ENCODE data around the genes GH1 and ERN1.

DNA sequence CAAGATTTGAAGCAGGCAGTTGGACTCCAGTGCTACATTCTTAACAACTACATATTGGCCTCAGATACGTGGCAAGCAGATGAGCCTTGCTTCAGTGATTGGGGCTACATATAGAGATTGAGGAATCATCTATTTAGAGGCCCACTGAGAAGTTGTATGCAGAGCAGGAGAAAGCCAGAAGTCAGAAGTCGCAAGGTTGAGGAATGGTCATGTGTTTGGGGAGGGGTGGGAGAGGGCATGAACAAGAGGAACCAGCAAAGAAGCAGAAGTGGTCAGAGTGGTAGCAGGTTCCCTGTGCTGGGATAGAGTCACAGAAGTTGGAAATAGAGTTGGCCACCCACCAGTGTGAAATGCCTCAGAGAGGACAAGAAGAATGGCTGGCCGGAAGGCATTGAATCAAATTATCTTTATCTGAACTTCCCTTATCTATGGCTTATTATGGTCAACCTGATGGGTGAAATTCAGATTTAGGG, 19.4 kb downstream of the MAP3K3 start:
- RRBS = no CpG with 5 or more reads among the region's 3 CpGs

DNA sequence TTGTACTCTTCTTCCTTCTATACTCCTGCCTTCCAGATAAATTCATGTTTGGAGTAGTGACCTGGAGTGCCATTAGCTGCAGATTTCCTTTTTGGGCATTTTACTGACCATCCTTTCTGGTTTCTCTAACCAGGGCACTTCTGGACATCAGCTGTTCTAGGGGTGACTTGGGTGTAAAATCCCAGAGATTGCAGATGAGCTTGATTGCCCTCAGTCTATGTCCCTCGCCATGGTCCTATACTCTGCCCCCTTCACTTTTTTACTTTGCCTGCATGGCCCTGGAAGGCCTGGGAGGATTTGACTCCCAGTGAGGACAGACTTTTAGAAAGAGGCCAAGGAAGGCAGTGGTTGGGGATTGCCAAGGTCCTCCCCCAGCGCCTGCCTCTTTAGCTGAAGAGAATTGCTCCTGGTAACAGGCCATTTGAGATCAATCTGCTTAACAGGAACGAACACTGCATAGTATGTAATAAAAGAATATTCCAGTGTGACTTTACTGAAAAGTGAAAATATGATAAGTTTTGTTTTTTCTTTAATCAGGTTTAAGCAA, 16.6 kb downstream of the LIMD2 start:
- RRBS = no CpG with 5 or more reads among the region's 3 CpGs

DNA sequence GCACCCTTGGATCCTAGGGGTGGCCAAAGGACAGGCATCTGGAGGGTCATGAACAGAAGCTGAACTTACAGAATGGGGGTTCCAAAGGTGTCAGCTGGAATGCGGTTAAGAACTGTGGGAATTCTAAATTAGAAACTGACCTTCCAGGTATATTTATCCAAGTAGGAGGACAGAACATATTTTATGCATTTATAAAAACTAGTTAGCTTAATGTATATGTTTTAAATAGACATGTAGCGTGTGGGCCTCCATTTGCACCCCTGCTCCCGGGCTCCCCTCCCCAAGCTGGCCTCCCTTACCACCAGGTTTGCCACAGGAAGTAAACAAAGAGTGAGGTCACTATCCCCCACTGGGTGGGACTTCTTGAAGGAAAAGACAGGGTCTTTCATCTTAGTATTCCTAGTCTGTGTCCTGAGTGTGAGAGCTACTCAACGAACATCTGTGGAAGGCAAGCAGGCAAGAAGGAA, 6.3 kb upstream of the LIMD2 start:
- RRBS = no CpG with 5 or more reads among the region's 4 CpGs

DNA sequence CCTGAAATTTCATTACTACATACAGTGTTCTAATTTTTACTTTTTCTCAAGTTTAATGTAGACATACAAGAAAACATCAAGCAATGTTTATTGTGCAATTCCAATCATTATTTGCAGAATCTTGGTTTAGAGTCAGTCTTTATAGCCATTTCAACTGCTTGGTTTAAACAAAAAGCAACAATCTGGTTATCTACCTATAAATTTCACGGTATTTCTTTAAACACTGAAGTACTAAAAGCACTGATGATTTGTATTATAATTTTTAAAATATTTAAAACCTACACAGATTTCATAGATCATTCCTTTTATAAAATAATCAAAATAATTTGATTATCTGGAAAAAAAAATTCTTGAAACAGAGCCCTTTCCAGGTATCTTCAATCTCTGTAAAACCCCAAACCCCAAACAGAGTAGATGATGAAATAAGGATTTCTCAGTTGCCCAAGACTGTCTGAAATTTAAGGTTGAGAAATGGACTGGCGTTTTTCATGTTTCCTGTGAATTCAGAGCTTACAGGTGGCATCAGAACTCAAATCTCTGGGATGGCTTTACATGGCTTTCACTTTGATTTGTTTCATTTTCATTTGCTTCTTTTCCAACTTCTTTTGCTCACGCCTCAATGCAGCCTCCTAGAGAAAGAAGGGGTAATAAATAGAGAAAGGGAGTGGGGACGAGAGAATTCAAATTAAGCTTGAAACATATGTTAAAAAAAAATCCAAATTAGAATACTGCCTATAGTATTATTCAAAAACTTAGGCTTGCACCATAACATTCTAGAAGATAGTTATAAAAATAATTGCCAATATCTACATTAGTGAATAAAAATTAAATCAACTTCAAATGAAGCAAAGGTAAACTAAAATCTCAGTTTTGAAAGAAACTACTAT, 5.0 kb upstream of the STRADA start:
- RRBS = no CpG with 5 or more reads among the region's 4 CpGs

GRCh38 chr17:63831202-63832345, 4.1 kb upstream of the FTSJ3 start:
- RRBS = no CpG with 5 or more reads among the region's 17 CpGs

DNA sequence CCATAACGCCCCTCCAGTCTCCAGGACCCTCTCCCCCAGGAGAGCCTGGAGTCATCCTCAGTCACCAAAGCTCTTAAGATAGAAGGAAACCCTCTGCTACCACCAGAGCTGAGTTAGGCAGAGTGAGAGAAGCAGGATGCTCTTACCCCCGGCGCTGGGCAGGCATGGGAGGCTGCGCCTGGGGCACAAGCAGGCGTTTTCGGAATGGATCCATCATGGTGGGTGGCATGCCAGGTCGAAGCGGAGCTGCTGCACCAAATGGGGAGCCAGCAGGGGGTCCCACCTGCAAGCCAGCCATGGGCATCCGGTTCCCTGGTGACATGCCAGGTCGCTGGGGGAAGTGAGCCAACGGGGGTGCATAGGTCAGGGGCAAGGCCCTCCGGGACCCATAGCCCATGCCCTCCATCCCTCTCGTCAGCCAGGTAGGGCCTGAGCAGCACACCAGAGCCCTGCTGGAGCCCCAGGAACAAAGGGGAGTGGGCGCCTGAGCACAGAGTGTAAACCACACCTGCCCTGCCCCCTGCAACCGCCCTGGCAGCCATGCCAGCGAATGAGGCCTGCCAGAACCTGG, 5.1 kb downstream of the SMARCD2 start:
- RRBS = 65% methylated on average over 4 of the region's 16 CpGs

- RRBS = no CpG with 5 or more reads among the region's 2 CpGs
Measured at GRCh38 chr17:63840376-63841018, 2.0 kb downstream of the SMARCD2 start.

DNA sequence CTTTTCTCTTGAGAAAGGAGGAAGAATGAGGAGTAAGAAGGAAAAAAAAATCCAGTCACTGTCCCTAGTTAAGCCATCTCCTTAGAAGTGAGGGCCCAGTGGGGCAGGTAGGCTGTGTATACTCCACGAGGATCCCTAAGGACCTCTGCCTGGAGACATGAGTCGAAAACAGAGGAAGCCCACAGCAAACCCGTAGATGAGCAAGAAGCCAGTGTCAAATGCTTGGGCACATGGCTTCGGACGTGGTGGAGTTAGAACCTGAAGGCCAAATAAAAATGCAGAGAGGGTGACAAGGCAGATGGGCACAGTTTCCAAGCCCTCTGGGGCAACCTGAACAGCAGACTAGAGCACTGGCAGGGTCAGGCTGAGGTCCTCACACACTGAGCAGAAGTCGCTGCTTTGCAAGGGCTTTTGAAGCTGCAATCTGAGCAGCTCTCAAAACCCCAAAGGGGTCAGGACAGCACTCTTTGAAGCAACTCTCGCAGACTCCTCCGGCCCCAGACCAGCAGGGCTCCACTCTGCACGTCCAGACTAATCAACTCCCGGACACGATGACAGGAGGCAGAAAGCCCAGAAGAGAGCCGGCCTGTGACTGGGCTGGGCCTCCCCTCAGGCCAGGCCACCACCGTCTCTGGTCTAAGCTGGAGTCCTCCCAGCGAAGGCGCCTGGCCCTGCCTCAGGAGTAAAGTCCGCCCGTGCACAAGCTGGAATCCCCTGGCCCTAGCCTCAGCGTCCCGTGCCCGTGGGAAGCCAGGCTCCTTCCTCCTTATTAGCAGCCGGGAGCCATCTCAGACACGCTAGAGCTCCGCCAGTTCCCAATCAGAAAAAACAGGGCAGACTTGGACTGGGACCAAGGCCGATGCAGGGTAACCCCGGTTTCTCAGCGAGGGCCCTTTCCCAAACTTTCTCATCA, 1.0 kb downstream of the SMARCD2 start:
- RRBS = 5% methylated on average over 7 of the region's 26 CpGs

DNA sequence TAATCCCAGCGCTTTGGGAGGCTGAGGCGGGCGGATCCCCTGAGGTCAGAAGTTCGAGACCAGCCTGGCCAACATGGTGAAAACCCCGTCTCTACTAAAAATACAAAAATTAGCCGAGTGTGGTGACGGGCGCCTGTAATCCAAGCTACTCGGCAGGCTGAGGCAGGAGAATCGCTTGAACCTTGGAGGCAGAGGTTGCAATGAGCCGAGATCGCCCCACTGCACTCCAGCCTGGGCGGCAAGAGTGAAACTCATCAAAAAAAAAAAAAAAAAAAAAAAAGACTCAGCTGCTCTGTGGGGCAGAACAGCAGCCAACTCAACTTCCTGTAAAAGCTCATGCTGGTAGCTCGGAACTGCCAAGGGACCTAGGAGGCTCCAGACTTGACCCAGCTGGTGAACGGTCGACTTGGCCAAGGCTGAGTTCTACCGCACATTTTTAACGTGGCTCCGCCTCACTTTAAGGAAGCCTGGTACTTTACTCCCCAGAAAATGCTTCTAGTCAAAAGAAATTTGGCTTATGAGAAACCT, 957 bp upstream of the SMARCD2 start:
- RRBS = no CpG with 5 or more reads among the region's 19 CpGs

DNA sequence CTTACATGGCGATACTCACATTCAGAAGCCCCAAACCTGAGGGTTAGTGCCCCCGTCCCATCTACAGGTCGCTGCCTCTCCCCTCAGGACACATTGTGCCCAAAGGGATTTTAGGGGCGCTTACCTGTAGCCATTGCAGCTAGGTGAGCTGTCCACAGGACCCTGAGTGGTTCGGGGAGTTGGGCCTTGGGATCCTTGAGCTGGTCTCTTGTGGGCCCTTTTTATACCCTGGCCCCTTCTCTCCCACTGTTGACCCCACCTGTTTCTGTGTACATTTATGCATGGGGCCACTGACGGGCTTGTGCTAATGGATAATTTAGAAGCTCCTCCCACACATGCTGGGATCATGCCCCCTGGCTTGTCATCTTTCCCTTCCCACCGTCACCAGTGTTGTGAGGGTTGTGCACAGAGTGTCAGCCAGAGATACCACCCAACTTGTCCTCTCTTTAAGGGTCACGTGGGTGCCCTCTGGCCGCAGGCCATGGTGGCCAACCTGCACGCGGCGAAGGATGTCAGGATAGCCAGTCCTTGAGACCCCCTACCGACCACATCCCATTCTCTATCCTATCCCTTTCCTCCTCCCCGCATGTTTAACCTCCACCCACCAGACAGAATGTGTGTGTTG, at the start of gene GH1:
TSS of gene GH1 (minus strand) at position 197 of the 625 bp plus-strand sequence.
- RRBS = no CpG with 5 or more reads among the region's 14 CpGs

- RRBS = no CpG with 5 or more reads among the region's 17 CpGs
Measured at GRCh38 chr17:63959921-63960877, 12.5 kb downstream of the SCN4A start.

- RRBS = 58% methylated on average over 6 of the region's 26 CpGs
Measured at GRCh38 chr17:64001762-64002896, 4.0 kb downstream of the PRR29 start.

DNA sequence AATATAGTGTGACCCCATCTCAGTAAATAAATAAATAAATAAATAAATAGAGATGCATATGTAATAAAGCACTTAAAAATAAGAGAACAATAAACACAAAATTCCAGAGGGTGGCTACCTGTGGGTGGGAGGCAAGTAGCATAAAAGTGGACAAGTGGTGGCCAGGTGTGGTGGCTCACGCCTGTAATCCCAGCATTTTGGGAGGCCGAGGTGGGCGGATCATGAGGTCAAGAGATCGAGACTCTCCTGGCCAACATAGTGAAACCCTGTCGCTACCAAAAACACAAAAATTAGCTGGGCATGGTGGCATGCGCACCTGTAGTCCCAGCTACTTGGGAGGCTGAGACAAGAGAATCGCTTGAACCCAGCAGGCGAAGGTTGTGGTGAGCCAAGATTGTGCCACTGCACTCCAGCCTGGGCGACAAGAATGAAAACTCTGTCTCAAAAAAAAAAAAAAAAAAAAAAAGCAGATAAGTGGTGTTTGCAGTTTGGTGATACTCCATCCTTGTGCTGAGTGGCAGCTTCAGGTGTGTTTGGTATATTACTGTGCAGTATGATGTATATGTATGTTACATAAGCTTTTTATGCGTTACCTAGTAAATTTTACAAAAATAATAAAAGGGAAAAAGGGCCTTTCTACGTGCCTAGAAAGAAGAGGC, 929 bp downstream of the ICAM2 start:
- RRBS = no CpG with 5 or more reads among the region's 11 CpGs

GRCh38 chr17:64024037-64024809, 3.8 kb upstream of the ICAM2 start:
- RRBS = no CpG with 5 or more reads among the region's 9 CpGs

DNA sequence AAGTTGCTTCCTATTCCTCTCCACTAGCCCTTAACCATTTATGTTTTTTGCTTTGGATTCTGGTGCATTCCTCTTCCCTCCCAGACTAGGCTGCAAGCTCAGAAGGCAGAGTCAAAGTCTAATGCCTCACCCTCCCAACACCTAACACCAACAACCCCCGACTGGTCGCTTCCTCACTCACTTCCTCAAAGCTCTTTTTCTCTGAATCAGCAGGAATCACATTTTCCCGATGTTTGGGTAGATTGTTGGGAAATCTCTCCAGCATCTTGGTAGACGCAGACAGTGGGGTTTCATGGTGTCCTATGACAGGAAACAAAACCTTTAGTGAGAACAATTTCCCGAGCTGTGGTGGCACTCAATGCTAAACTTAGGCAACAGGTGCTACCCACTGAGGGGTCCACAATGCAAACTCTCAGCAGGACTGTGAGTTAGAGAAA, 39.9 kb upstream of the ICAM2 start:
- RRBS = no CpG with 5 or more reads among the region's 5 CpGs

DNA sequence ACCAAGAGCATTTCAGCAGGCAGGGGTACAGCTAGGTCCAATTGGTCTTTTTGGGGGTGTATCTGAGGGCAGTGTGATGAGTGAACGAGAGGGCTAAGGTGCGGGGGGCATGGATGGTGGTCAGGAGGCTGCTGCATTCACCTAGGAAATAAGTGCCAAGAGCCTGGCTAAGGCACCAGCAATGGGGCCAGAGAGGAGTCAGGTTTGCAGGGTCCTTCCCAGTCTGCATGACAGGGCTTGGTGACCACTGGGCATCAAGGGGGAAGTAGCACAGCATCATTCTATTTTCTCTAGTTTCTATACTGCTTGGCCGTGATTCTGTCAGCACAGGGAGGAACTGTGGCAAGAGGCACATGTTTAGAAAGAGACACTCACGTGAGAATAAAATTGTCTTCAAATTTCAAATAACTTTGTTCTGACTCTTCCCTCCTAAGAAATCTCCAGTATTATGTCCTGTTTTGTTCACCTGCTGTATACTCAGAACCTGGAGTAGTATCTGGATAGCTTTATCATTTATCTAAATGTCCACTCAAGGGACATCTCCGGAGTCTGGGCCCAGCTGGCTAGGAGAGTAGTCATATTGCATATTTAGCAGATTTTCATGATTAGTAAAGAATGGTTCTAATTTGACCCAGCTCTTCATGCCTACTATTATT, 37.8 kb downstream of the ERN1 start:
- RRBS = no CpG with 5 or more reads among the region's 5 CpGs

GRCh38 chr17:64118063-64119110, 11.6 kb downstream of the ERN1 start:
- RRBS = no CpG with 5 or more reads among the region's 11 CpGs

DNA sequence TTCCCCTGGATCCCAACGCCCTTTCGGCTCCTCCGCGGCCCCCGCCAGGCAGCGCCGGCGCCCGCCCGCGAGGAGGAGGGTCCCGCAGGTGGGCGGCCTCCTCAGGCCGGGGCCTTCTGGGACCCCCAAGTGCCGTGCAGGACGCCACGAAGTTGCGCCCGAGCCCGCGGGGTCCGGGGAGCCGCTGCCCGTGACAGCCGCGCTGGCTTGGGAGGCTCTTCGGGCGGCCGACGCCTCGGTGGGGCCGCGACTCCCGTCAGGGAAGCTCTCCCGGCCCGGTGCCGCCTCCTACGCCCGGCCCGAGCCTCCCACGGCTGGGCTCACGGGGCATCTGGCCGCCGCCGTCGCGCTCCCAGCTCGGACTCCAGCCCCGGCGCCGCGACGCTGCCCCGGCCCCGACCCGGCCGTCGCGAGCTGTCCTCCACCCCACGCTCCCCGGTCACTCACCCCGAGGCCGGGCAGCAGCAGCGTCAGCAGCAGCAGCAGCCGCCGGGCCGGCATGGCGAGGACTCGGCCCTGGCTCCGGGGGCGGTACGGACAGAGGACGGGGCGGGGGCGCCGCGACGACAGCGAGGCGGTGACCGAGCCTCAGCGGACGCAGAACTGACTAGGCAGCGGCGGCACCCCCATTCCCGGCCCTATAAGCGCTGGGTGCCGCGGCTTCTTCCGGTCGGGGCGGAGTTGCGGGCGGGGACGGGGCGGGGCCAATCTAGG, at the start of gene ERN1:
TSS of gene ERN1 (minus strand) at position 616 of the 714 bp plus-strand sequence.
- RRBS = 1% methylated on average over 43 of the region's 96 CpGs

DNA sequence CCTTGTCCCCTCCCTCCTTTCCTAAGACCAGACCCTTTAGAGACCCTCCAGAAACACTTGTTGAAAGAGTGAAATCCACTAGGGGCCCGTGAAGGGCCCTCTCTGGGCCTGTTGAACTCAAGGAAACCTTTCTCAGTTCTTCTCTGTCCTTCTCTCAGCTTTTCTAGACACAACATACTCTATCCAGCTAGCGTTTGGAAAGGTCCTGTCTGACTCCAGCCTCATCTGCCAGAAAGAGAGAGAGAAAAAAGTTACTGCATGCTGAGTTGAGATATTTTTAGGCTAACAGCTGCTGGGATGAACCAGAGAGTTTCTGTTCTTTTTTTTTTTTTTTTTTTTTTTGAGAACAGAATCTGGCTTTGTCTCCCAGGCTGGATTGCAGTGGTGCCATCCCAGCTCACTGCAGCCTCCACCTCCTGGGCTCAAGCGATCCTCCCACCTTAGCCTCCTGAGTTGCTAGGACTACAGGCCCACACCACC, 14.8 kb upstream of the TEX2 start:
- RRBS = no CpG with 5 or more reads among the region's 3 CpGs

DNA sequence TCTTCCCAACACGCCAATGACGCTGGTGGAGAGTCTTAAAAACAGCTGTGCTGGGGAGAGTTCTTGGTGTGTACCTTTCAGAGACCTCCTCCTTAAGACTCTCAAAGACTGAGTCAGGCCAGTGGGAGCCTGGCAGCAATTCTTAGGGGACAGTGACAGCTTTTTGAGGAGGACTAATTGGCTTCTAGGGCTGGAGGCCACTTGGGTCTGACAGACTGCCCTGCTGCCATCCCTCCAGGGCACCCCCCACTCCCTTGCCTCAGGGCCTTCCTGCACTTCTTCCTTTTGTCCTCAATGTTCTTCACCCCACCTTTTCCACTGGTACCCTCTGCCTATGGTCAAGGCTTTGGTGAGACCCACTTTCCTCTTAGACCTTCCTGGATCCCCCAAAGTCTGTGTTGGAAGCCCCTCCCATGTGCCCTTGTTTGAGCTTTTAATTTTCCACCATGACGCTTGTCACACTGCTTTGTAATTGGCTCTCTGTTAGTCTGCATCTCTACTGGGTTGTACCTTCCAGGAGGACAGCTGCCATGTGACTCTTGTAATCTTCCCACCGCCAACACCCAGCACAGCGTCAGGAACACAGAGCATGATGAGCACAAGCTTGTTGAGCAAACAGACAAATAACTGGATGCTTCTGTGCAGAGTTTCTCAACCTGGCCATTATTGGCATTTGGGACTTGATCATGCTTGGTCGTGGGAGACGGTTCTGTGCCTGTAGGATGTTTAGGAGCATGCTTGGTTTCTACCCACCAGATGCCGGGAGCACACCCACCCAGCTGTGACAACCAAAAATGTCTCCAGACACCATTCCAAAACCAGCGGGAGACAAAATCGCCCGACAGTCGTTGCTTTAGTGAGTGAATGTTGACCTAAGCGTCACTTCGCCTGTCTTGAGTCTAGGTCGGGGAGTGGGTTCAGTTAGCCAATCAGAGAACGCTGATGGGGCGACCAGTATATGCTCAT, 57.4 kb upstream of the TEX2 start:
- RRBS = no CpG with 5 or more reads among the region's 17 CpGs

All from AG09309 (cell line).